Iris pigment epithelial cell (primary cell): ENCODE measurements around a stretch of chr12.

- RRBS = no CpG with 5 or more reads among the region's 14 CpGs
These were observed 128.8 kb downstream of the TSPAN9 start for GRCh38 chr12:3205778-3206631.

- RRBS = no CpG with 5 or more reads among the region's 23 CpGs
These were observed 154.2 kb downstream of the TSPAN9 start for GRCh38 chr12:3231196-3232053.

DNA sequence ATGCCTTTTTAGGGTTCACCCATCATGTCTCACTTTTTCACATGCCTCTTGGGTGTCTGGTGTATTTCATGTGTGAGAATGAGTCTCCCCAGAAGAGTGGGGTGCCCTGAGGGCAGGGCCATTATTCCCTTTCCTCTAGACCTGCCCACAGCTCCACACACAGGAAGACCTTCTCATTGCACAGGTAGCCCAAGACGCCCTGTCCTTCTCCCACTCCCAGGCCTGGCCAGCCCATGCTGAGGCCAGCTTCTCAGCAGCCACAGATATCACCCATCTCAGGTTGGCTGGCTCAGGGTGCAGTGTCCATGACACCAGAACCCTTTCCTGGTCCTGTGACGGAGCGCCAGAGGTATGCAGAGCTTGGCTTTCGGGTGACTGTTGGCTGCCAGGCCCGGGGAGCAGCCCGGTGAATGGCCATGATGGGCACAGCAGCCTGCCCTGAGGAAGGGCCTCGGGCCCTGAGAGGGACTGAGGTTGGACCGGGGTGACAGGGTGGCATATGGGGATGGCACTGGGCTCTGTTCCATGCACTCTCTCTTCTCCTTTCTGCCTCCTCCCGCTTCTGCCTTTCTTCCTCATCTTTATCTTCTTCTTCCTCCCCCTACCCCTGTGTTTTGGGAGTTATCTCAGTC, 173.4 kb downstream of the TSPAN9 start:
- RRBS = 92% methylated on average over 3 of the region's 9 CpGs

DNA sequence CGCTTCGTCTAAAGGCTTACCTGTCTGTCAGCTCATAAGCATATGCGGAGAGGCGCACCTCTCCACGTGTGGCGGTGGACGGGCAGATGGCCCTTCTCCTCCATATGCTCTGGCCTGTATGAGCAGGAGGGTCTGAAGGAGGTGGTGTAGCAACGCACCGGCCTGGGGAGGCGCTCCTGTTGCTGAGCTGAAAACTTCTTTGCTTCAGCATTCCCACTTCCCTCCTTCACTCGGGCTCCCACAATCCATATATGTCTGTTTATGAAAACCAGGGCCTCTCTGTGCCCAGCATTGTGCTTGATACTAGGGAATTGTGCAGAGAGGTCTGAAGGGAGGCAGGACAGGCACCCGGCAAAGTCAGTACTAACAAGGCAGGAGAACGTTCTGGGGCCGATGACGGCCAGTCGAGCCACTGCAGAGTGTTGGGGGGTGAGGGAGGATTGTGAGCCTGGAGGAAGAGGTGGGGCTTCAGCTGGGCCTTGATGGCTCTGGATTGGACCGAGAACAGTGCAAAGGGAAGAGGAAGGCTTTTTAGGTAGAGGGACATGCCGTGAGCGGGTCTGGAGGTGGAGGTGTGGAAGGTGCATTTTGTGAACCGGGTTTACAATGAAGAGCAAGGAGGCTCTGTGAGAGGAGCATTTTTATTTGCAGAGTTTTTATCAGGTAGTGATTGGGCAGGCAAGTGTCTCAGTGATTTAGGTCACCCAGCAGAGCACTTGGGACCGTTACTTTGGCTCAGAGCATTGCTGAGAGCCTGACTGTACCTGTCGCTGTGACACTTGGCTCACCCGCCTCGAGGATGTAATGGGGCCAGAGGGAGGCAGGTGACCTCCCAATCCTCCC, 186.4 kb downstream of the TSPAN9 start:
- RRBS = no CpG with 5 or more reads among the region's 24 CpGs

DNA sequence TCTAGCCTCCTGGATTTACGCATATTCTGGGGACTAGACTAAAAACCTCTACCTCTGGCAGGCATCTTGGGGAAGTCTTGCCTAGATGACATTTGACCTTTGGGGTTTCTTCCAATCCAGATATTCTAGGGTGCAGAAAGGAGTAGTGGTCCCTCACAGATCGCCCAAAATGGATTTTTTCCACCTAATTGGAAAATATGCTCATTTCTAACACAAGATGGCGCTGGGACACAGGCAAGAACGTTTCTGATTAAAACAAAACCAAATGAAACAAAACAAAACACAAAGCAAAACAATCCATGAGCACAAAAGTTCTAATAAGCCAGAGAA, 12.2 kb upstream of the PARP11 start:
- RRBS = no CpG with 5 or more reads among the region's 4 CpGs

- RRBS = 0% methylated on average over 2 of the region's 11 CpGs
These were observed 138.3 kb upstream of the PARP11 start for GRCh38 chr12:4011431-4012067.

GRCh38 chr12:4031906-4032486, 158.8 kb upstream of the PARP11 start:
- RRBS = no CpG with 5 or more reads among the region's 18 CpGs

DNA sequence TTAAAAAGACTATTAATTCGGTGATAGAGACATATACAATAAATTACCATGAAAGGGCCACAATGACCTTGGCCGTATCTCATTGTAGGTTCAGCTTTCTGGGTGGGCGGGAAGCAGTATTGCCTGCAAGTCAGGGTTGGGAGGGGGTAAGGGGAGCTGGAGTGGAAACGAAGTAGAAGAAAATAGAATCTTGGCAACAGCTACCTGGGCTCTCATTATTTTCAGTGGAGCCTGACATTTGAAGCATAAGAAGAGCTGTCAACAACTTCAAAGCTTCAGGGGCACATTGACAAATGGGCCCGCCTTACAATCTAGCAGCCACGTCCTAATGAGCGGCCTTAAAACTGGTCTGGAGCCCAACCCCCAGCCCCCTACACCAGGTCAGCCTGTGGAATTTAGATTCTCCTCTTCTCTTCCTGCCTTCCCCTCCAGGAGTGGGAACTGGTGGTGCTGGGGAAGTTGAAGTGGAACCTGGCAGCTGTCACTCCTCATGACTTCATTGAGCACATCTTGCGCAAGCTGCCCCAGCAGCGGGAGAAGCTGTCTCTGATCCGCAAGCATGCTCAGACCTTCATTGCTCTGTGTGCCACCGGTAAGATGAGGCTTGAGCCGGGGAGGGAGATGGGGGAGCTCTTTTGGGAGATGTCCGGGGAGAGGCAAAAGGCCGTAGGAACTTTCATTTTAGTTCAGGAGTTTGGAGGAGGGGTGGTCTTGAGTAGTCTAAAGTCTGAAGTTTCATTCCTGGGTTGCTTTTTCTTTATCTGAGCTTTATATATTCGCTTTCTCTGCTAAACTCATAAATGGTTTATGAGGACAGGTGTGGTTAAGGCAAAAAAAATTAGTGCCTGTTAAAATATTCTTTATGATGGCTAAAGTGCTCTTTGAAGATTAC, 5.0 kb downstream of the CCND2 start:
- RRBS = 50% methylated on average over 1 of the region's 15 CpGs

GRCh38 chr12:4301373-4302518, 19.3 kb upstream of the TIGAR start:
- RRBS = no CpG with 5 or more reads among the region's 17 CpGs

DNA sequence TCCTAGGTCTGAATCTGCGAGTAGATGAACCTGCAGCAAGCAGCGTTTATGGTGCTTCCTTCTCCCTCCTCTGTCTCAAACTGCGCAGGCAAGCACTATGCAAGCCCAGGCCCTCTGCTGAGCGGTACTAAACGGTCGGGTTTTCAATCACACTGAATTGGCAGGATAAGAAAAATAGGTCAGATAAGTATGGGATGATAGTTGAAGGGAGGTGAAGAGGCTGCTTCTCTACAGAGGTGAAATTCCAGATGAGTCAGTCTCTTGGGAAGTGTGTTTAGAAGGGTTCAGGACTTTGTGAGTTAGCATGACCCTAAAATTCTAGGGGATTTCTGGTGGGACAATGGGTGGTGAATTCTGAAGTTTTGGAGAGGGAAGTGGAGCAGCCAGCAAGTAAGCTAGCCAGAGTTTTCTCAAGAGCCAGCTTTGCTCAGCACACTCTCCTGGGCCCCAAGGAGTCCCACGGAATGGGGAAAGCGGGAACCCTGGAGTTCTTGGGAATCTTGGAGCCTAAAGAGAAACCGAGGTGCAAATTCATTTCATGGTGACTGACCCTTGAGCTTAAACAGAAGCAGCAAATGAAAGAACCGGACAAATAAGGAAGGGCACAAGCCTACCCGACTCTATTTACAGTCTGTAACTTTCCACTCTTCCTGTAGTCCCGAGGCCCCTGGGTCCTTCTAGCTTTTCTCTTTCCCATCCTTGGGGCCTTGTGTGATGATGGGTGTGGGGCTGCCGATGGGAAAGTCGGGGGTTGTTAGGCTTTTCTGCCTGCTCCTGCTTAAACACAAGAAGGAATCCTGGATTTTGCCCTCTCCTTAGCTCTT, 18.3 kb upstream of the TIGAR start:
- RRBS = no CpG with 5 or more reads among the region's 14 CpGs

DNA sequence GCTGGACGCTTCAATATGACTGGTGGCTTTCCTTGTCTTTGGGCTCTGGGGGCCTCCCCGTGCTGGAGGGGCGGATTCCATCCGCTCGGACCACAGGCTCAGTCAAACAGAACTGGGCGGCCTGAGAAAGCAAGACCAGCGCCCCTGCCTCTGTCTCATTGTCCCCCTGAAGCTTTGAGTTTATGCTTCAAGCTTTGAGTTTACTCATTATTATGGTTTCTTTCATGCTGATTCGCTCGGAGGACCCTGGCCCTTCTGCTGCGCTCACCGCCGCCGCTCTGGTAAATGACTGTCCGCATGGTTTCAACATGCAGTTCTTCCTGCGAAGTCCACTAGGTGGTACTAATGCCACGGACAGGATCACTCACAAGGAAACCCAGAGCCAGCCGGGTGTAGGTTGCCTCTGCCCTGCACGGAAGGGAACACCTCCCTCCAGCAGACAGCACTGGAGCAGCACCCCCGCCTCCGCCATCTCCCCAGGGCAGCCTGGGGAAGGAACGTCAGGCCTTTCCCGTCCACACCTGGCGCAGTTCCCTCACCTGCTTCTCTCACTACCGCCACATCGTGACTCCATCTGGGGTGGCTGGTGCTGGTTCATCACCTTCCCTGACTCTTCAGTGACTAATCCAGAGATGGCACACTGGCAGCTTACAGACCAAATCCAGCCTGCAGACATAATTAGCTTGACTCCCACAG, 13.2 kb upstream of the TIGAR start:
- RRBS = no CpG with 5 or more reads among the region's 25 CpGs

DNA sequence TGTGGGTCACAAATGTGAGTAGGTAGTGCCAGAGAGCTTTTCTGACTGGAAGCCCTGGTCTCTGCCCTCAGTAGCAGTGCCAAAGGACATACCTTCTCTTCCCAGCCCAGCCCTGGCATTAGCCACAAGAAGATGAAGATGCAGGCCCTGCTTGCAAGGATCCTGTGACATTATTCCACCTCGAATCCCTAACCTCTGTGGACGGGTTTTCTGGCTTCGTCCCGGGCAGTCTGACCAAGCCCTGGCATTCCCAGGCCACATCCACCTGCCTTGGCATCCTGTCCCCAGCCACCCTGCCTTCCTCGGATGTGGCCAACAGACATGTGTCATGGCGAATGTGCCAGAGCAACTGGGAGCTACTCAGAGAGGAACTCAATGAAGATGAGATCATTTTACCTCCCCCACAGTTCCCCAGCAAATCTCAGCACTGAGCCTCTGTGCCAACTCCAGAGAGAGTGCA, 33.6 kb upstream of the KCNA5 start:
- RRBS = no CpG with 5 or more reads among the region's 6 CpGs

- RRBS = no CpG with 5 or more reads among the region's 5 CpGs
These were observed 15.8 kb downstream of the KCNA5 start for GRCh38 chr12:5059500-5059820.

- RRBS = no CpG with 5 or more reads among the region's 10 CpGs
These were observed 158.2 kb downstream of the KCNA5 start for GRCh38 chr12:5201827-5202383.

DNA sequence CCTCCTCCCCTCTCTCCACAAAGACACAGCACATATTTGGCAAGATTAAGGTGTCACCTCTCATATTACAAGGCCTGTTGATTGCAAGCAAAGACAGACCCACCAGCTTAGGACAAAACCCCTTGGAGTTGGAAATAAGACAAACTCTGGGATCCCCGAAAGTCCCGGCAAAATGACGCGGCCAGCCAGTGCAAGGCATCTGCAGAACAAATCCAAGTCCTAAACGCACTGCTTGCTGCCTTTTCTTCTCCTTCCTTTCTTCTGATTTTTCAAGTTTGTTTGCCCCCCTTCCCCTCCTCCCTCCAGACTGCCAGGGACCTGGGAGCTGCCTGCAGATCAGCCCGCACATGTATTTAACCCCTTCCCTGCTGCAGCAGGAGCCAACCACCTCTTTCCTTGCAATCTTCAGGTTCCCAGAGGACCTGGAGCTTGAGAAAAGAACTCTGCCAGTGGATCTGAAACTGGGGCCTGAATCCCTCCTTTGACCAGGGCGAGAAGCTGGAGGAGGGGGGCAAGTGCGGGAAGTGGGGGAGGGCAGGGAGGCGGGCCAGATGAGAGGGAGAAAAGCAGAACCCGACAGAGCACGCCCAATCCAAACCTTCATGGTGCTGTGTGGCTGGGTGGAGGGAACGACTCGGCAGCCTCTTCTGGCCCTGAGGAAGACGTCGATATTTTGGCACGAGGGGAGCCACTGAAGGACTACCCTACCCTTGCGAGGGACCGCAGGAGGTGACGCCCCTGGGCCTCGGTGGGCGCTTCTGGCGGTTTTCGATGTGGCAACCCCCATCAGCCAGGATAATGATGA, 2.0 kb upstream of the NTF3 start:
- RRBS = no CpG with 5 or more reads among the region's 23 CpGs

- RRBS = no CpG with 5 or more reads among the region's 3 CpGs
These were observed 2.5 kb downstream of the ANO2 start for GRCh38 chr12:5942661-5942892.

- RRBS = no CpG with 5 or more reads among the region's 1 CpG
These were observed 8.3 kb upstream of the ANO2 start for GRCh38 chr12:5953376-5953695.

GRCh38 chr12:5976070-5976468, 31.0 kb upstream of the ANO2 start:
- RRBS = no CpG with 5 or more reads among the region's 13 CpGs

DNA sequence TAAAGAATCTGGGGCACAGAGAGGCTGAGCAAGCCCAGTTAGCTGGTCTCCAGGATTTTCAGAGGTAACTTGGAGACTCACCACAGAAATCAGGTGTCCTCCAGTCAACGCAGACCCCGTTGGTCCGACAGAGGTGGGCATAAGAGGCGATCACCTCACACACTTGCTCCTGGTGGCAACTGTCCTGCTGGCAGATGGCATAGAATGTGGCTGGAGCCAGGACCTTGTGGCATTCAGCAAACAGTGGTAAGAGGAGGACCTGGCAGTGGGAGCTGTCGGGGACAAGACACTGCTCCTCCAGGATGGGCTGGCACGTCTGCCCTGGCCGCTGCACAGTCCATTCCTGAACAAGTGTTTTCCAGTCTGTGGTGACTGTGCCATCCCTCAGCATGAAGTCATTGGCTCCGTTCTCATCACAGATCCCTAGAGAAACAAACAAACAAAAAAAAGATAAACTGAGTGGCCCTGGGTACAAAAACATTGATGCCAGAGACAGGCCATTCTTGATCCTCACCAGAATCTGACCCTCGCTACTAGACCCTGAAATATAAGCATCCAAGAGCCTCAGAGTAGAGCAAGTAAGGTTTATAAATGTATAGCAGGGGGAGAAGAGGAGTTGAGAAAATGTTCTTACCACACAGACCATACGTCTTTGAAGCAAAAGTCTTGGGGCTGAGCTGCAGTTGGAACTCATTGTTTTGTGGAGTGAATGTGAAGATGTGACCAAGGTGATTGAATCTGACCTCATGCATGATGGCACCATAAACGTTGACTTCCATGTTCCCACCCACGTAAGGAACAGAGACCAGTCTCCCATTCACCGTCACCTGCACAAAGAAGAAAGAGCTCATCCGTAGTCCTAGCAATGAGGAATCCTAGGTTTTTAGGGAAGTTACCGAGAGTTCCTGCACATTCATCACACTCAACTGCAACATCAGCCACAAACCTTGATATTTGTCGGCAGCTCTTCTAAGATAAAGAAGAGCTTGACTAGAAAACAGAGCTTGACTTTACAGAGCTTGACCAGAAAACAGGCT, 49.0 kb upstream of the ANO2 start:
- RRBS = no CpG with 5 or more reads among the region's 16 CpGs

GRCh38 chr12:6056254-6056906, 68.1 kb downstream of the VWF start:
- RRBS = no CpG with 5 or more reads among the region's 33 CpGs